Fibroblast of villous mesenchyme (primary cell): ENCODE measurements around the genes ANKRD27 and GARRE1.

DNA sequence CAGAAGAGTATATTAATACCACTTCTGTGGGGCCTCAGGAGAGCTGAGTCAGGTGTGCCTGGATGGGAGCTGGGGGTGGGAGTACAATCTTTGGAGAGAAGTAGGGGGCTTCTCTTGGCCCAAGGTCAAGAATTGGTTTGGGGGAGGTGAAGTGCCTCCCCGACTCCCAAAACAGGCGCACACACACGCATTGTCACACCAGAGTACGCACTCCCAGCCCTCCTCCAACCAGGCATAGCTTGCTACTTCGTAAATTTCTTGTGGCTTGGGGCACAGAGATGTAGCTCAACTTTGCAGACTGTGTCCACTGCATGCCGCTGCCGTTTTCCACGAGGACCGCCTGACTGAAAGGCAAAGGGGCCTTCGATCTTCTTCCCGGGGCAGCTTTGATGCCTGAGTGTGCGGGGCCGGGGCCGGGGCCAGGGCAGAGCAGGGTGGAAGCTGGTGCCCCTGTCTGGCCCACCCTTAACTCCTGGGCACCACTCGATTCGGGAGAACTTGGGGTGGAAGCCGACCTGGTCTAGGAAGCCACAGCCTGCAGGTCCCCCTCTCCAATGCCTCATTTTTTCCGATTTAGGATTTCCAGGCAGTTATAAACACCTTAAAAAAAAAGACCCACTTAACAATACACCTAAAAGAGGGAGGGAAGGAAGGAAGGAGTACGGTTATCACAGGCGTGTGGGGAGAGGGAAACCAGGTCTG is 5.7 kb upstream of the TSHZ3 start:
- CAGE, long polyA plus RNA, result no peak

DNA sequence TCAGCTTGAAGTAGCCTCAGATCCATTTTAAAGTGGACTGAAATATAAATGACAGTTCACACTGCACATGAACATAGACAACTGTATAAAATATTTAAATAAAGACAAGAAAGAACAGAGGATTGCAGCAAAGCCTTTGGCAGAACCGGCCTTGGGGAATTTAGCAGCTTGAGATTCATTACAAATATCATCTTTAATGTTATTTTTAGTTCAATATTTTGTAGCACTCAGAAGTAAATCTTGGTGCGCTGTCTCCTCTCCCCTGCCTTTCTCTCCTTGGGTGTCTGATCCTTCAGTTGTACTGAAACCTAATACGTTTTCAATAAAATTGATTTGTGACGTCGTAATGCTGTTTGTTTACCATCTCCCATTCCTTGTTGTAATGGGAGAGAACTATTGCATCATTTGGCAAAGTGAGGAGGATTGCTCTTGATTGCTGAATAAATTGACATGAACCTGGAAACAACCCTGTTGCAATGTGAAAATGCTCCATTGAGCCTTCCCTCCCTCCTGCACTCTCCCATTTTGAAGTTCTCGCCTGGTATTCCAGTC is 43.2 kb upstream of the TSHZ3 start:
- CAGE, long polyA plus RNA, result no peak

GRCh38 chr19:31510585-31511016 is 161.4 kb upstream of the TSHZ3 start:
- CAGE, long polyA plus RNA, result no peak

DNA sequence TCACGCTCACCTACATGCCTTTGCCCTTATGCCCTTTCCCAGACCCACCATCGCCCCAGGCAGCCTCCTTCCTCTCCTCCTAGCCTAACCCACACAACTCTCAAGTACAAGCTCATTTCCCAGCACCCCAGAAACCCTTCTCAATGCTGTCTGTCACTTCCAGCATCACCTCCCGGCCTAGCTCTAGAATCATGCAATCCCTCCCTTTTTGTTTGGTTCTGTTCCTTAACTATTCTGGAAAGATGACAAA is 454.0 kb upstream of the TSHZ3 start:
- CAGE, long polyA plus RNA, result no peak

DNA sequence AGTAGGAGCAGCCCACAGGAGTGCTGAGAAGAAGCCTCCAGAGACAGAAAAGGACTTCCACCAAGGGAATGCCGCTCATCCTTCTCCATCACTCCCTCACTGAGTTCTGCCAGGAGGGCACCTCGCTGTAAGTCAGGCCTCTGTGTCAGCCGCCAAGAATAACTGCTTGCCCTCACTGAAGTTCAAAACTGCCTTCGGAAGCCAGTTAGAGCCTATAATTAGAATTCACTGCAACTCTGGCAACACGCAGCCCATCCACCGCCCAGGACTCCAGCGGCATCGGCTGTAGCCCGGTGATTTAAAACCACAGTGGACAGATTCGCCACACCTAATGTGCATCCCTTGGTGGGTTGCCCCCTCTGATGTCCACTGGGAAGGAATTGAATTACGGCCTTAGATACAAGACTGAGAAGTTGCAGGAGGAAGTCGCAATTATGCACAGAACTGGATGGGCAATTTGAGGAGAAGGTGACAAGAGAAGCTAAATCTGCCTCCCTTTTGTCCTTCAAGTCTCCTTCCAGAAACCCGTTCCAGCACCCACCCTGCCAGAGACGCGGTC is 281.7 kb upstream of the ZNF507 start:
- CAGE, long polyA plus RNA, result no peak

DNA sequence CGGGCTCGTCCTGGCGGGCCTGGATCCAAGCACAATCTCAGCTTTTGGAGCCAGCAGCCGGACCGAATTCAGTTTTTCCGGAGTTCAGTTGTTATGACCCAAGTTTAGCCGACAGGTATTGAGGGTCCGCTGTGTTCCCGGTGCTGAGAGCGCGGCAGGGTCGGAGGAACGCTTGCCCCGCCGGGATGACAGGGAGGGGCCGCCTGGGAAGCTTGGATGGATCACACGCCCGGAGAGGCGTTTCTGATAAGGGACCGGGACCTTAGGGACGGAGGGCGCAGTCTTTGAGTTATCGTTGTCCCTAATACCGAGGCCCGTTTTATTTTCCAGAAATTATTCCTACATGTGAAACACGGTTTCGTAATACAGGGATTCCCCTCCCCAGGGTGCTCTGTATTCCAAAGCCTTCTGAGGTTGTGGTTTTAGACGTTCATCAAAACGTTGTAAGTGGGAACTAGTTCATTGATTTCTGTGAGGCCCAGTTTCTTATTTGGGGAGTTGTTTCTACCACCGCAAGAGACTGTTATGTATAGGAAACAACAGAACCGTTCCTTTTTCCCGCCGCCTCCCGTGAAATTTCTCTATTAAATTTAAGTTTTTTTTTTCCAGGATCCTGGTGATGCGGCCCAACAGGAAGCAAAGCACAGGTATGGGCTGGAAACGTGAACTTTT is 732 bp downstream of the PDCD5 start:
- CAGE, long polyA plus RNA, result no peak

DNA sequence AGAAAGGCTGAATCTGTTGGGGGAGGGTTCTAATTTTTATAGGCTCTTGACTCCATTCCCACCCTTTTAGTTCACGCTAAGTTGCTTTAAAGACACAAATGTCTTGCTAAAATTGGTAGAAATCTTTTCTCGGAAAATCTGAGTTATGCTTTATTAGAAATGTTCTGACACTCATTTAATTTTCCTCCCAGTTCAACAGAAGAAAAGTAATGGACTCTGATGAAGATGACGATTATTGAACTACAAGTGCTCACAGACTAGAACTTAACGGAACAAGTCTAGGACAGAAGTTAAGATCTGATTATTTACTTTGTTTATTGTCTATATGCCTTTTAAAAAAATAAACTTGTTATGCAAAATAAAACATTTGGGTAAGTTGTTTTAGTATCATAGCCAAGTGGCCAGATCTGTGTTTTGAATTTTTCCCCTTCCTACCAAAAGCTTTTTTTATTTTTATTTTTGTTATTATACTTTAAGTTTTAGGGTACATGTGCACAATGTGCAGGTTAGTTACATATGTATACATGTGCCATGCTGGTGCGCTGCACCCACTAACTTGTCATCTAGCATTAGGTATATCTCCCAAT is 6.2 kb downstream of the PDCD5 start:
- CAGE, long polyA plus RNA, result start-site peak on the minus strand centred at position 333 of the sequence, 46 bp wide, 19 and 11 reads in 2 replicates

DNA sequence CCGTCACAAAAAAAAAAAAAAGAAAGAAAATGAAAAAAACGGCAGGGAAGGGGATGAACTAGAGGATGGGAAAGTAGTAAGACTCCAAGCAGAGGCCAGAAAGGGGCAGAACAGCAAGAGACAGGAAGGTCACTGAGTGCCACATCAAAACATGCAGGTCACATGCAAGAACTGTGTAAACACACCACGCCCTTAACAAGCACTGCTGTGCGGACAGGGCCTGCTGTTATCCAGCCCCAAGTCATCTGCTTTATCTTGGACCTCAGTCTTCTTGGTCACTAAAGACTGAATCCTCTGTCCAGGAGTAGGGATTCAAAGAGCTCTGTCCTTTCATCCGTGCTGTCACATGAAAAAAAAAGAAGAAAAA is 5.0 kb downstream of the ANKRD27 start:
- CAGE, long polyA plus RNA, result no peak

DNA sequence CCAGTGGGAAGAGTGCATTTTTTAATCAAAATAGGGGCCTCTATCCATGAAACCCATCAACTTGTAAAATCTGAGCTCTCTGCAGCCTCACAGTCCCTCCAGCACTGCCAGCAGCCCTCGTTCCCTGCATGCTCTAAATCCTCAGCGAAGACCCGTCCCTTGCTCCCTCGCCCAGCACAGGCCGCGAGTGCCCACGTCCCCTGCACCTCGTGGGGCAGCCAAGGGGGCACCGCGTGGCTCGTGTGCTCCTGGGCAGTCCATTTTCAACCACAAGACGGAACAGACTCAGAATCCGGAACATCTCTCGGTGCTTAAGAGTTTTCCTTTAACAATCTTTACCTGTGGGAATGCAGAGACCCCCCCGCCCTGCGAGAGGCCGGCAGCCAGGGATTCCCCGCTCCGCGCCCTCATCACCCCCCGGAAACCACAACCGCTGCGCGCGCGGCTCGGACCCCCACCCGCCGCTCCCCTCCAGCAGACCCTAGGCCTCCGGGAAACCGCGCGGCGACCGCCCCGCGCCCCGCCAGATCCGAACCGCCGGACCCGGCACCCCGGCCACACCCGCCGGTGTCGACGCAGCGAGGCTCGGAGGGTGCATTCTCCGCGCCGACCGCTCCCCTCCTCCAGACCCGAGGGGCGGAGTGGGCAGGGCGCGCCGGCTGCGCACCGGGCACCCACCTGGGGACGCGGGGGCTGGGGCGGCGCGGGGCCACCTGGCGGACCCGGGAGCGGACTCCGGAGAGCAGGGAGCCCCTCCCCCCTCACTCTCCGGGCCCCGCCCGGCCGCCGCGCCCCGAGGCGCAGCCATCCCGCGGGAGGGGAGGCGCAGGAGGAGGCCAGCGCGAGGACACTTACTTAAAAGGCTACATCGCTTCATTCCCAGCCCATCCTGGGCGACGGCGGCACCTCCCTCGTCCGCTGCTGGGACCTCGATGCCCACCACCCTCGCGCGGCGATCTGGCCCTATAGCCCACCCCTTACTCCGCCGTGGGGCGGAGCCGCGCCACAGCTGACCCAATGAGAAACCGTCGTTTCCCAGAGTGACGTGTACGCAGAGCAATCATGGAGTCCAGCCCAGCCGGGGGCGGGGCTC is at the start of gene ANKRD27:
Gene ANKRD27, minus strand, starts transcription at position 965 of the 1,093 bp plus-strand sequence.
- CAGE, long polyA plus RNA, result no peak

GRCh38 chr19:32693226-32694050 is 1.8 kb downstream of the NUDT19 start:
- CAGE, long polyA plus RNA, result no peak

- CAGE, long polyA plus RNA, result no peak
Observed at GRCh38 chr19:33062549-33063231, 2.0 kb downstream of the RHPN2 start.

DNA sequence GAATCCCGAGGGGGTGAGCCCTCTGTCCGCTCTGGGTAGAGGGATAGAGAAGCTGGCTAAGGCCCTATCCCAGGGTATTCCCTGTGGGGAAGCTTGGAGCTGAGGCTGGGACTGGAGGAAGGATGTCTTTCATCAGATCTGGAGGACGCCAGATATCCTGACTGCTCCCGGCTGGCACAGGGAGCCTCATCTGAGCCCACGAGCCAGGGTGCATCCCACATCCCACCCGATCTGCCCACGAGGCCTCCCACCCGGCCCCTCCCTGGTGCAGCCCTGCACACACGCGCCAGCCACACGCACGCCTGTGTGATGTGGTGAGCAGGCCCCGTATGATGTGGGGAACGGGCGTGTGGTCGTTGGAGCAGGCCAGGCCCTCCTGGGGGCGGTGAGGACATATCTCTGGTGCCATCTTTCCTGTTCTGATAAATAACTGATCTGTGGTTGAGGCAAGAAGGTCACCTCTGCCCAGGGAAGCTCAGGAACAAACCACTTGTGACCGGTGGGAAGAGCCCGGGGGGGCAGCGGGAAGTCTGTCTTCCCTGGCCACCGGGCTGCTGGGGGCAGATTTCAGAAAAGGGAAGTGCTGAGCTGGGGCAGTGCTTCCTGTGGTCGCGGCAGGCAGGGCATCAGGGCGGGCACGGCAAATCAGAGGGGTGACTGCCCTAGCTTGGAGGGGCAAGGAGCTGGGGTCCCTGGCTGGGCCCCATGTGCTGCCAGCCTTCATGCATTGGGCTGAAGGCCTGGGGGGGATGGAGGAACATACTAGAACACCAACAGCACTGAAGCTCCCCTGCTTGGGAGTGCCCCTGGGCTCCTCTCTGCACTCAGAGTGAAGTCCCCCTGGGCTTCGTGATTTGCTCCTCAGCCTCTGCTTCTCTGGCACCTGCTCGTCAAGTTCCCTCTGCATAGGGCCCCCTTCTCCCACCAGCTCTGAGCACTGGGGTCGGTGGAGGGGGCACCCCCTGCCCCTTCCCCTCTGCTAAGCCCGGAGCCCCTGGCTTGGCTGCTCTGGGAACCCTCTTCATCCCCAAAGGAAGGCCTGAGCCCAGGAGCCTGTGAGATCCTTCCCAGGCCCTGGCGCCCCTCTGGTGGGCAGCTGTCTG is 35.1 kb upstream of the SLC7A10 start:
- CAGE, long polyA plus RNA, result no peak

- CAGE, long polyA plus RNA, result no peak
Observed at GRCh38 chr19:33293329-33293678, 9.0 kb downstream of the CEBPA start.

DNA sequence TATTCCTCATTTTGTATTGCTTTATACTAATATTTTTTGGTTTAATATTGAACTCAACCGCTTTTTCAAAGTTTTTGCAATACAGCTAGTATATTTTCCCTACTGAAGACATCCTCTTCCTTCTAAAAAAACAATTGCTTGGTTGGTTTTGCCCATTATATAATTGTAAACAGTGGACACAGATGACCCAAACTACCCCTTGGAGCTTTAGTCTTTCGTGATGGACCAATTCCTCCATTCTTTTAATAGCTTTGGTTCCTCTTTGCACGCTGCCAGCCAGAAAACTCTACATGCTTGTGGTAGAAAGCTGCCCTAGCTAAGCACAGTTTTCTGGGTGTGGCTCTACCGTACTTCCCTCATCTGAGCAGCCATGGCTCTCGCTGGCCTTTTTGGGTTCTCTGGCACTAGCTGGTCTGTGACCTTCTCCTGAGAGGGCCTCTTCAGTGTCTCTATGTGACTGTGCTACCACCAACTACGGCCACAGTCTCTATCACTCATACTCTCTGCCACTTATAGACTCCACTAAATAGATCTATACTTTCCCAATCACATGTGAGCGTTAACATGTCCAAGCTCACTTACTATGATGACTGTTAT is 29.9 kb upstream of the CEBPA start:
- CAGE, long polyA plus RNA, result no peak

DNA sequence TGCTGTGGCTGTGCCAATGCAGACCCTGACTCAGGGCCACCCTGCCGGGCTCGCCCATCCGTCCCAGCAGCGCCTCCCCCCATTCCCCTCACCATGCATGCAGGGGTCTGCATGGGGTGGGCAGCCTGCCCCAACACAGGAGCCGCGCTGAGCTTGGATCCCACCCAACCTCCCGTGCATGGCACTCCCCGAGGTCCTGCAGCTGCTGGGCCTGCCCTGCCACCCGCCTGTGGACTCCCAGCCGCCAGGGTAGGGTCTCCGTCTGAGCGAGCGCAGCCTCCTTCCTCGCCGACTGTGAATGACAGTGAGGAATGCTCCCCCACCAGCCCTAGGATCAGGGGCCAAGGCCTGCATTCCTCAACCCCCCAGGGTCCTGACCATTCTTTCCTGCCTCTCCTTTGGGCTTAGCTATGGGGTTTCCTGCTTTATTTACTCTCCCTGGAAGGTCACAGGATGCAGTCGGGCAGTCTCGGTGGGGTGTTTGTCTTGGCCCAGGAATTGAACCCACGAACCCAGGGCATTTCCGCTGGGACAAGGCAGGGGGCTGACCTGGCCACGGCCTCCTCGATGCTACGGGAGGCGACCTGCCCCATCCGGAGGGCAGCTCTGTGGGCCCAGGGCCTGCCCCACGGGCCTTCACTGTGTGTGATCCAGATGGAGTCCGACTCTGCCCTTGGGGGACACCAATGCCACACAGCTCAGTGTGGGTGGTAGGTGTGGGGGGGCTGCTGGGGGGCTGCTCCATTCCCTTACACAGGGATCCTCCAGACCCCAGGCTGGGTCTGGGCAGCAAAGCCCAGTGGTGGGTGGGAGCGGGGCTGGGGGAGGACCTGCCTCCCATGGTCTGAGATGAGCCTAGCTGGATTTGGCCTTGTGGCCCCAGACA is 23.6 kb downstream of the CEBPG start:
- CAGE, long polyA plus RNA, result no peak

- CAGE, long polyA plus RNA, result no peak
Observed at GRCh38 chr19:33519929-33520616, 1.5 kb downstream of the PEPD start.

- CAGE, long polyA plus RNA, result no peak
Observed at GRCh38 chr19:33797526-33797812, 799 bp downstream of the KCTD15 start.

DNA sequence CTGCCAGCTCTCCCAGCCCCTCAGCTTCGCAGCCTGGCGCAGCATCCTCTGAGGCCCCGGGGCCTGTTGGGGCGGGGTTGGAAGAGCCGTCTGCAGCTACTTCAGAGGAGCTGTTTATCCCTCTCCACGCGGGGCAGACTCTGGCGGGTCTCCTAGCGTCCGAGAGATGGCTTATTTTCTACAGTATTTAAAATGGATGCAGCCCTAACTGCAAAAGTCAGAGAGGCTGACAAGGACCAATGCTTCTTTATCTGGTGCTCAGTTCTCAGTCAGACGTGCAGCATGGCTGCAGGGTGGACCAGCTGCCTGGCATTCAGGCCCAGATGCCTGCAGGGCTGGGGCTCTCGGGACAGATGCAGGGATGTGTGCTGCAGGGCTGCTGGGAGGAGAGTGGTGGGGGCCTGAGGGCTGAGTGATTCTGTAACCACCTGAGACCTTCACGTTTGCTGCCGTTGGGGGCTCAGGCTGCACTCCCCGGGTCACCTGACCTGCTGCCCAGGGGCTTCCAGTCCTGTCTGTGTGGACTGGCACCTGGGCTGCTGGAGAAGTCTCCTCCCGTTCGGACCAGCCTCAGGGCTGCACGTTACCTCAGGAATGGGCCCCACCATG is 16.6 kb downstream of the KCTD15 start:
- CAGE, long polyA plus RNA, result no peak

DNA sequence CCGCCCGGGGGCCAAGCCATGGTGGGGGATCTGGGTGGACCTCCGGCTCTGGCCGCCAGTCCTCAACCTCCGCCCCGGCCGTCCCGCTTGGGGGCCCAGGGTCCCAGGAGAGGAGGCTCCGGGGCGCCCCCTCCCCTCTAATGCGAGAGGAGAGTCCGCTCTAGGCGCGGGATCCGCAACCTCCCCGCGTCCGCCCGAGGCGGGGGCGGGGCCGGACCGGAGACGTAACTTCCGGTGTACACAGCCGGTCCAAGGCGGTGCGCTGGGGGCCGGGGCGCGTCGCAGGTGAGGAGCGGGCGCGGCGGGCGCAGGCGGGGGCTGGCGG is at the start of gene GARRE1:
Gene GARRE1, plus strand, starts transcription at position 225 of the 325 bp plus-strand sequence.
- CAGE, long polyA plus RNA, result no peak

GRCh38 chr19:34366186-34366722 is 1.3 kb downstream of the GPI start:
- CAGE, long polyA plus RNA, result no peak